Thyroid gland (tissue), 7 donors: Measurements from ENCODE around the genes POLR1H, PPP1R11, TRIM40 and TRIM39.

DNA sequence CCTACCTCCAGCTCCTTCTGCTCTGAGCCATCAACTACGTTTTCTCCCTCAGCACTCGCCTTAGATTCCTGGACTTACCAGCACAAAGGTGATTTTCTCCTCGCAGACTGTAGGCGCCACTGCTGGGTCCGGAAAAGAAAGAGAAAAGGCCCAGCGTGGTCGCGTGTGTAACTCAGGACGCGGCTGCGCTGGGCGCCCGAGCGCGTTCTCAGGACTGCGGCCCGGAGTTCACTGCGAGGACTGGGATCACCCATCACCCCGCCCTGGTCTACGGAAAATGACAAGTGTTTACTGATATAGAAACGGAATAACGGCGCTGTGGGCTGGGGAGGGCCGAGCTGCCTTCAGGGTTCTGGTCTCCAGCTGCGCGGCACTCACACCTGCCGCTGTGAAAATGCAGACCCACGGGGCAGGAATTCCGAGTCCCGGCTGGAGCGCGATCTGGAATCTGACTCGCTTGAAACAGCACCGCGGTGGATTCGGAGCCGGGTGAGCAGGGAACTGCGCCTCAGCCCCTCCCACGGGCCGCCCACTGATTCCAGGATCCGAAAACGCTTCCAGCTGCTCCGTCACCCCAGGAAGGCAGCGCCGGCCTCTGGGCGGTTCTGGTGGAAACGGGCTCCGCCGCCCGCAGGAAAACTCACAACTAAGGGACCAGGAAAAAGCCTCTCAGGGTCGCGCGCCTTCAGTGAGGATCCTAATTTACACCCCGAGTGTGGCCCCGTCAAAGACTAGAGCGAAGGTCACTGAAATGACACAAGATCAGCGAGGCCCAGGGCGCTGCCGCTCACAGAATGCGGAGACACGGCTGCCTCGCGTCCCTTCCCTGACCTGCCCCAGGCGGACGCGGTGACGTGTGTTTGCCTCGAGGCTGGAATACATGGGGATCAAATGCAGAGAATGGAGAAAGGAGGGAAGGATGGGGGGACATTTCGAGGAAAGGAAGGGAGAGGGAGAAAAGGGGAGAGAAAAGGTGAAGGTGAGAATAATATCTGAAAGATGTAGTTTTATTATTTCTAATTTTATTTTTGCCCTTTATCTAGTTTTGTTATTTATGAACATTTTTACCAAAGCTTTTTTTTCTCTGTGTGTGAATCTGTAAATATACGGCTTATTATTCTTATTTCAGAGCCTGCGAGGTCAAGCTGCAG, 34.6 kb downstream of the HLA-A start:
- PRO-cap, 2 experiments, result peak in 2 of 2 experiments; most common plus-strand start position 170 of the sequence (in 2); most common minus-strand start position 216 of the sequence (in 2)
- RAMPAGE, long total RNA, 5 experiments, result start-site peak on the plus strand in 1 of 5 experiments, centred at position 161 of the sequence, 5 reads per replicate; start-site peak on the minus strand in 2 of 5 experiments, centred at positions 454 to 501 of the sequence, 19 to 34 reads per replicate

- PRO-cap, 2 experiments, result peak in 1 of 2 experiments; most common plus-strand start chr6:29980754 (in 1)
- RAMPAGE, long total RNA, 5 experiments, result no peak in any of the 5 experiments
These were observed 38.3 kb downstream of the HLA-A start for GRCh38 chr6:29980570-29981032.

- PRO-cap, 2 experiments, result peak in 2 of 2 experiments; most common plus-strand start chr6:30060562 (in 1); most common minus-strand start chr6:30060840 (in 1)
- RAMPAGE, long total RNA, 5 experiments, result start-site peak on the plus strand in 4 of 5 experiments, at chr6:30061243-30061363 at its widest, 20 to 150 reads per replicate; start-site peak on the minus strand in 4 of 5 experiments, at chr6:30061151-30061173 at its widest, 153 to 233 reads per replicate
These were observed at the start of gene POLR1H for GRCh38 chr6:30060438-30061408. POLR1H (plus strand) TSS chr6:30061265.

DNA sequence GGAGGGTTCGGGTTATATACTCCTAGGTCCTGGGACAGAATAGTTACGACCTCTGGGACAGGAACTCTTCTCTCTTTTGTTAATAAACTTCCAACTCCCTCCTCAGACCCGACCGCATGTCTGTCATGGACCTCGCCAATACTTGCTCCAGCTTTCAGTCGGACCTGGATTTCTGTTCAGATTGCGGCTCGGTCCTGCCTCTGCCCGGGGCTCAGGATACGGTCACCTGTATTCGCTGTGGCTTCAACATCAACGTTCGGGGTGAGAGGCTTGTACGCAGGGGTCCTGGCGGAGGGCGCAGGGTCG, 297 bp downstream of the POLR1H start:
- PRO-cap, 2 experiments, result no peak in any of the 2 experiments
- RAMPAGE, long total RNA, 5 experiments, result no peak in any of the 5 experiments

DNA sequence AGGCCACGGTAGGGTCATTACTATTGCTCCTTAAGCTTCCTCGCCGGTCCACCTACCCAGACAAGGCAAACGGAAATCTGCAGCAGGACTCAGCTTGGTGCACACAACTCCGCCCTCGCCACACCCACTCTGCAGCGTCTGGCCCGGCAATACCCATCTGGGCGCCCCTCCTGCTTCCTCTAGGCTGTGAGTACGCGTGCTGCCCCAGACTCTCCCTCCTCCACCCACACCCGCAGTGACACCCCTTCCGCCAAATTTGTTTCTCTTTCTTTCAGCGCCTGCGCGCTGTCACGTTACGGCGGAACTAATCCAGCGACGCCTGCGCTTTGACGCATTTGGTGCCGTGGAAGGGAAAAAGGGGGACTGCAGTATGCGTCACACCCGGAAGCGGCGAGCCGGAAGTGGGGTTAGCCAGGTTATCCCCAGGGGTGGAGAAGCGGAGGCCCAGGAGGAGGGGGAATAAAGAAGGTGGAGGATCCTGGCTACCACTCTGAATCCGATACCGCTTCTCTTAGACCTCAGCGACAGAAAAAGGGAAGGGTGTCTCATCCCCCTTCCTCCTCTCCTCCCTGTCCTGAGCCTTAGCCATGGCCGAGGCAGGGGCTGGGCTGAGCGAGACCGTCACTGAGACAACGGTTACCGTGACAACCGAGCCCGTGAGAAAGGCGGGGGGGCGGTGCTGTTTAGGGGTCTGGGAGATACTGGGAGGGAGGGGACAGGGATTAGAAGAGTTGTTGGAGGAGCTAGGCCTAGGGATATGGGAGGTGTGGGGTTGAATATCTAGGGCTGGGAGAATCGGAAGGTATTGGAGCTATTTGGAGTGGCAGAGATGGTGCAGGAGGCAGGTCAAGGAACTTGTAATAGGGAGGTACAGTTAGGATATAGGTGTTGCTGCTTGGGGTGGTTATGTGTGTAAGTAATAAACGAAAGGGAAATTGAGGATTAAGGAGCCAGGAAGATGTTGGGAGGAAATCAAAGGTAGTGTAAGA, at the start of gene PPP1R11:
PPP1R11 (plus strand) TSS at position 375 of the 989 bp plus-strand sequence.
- PRO-cap, 2 experiments, result peak in 2 of 2 experiments; most common plus-strand start position 335 of the sequence (in 1); most common minus-strand start position 62 of the sequence (in 2)
- RAMPAGE, long total RNA, 5 experiments, result start-site peak on the plus strand in 4 of 5 experiments, centred at positions 413 to 425 of the sequence, 121 to 369 reads per replicate; start-site peak on the minus strand in 1 of 5 experiments, centred at positions 73 to 196 of the sequence, 5 to 8 reads per replicate

DNA sequence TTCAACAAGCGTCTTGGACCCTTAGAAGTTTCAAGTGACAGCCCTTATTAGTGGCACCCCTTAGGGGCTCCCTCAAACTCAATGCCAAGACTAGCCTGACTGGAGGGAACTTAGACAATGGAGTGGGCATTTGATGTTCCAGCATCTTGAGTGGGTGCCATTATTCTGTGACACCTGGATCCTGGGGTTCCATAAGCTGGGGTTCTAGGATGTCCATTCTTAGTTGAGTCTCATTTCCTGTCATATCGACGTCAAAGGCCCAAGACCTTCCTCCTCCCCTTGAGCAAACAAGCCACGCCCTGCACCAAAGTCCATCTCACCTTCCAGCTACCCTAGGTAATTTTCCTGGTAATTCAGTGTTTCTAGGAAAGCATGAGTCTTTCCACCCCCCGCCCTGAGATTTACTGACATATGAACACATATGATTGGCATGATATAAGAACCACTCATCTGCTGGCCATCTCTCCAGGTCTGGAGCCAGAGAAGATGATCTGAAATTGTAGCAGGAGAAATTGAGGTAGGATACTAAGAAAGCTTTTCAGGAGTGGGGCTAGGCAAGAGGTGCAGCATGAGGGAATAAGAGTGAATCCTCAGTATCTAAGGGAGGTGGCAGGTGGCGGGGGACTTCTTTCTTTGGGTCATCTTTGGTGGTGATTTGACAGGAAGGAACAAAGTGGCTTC, at the start of gene TRIM40:
TRIM40 (plus strand) TSS at position 468 of the 681 bp plus-strand sequence.
- PRO-cap, 2 experiments, result no peak in any of the 2 experiments
- RAMPAGE, long total RNA, 5 experiments, result no peak in any of the 5 experiments

DNA sequence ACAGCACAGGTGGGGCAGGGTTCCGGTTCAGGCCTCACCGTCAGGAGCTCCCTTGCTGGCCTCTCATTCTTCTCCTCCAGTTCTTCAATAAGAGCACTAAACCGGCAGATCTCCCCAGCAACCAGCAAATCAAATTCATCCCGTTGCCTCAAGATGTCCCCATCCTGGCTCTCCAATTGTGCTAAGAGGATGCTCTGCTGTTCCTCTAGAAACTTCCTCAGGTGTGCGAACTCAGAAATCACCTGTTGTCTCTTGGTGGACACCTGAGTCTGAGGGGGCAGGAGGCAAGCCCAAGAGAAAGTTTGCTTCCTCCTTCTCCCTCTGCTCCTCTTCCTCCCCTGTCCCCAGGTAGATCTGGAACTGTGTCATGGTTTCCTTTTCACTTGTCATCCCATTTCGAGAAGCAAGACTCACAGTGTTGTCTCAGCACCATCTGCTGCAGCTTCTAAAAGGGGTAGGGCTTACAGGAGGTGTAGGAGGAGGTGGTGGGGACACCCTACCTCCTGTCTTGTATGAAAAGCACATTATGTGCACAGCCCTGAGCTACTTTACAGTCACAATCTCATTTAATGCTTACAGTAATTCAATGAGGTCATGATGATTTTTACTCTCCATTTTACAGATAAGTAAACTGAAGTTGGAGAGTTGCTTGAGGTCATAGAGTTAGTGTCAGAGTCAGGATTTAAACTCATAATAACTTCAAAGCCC, 2.5 kb downstream of the TRIM10 start:
- PRO-cap, 2 experiments, result no peak in any of the 2 experiments
- RAMPAGE, long total RNA, 5 experiments, result no peak in any of the 5 experiments

DNA sequence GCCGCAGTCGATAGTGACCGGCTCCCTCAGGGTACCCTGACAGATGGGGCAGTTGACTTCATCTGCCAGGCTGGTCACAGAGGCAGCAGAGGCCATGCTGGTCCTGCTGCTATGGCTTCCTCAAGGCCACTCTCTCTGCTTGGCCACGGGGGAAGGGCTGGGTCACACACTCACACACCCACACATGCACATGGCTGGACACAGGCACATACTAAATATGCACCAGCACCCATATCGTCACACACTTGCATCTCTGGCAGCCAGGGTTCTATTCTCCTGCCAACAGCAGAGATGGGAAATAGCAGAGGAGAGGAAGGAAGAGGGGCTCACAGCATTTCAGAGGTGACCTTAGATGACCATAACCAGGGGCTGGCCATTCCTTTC, 256 bp downstream of the TRIM10 start:
- PRO-cap, 2 experiments, result no peak in any of the 2 experiments
- RAMPAGE, long total RNA, 5 experiments, result no peak in any of the 5 experiments

DNA sequence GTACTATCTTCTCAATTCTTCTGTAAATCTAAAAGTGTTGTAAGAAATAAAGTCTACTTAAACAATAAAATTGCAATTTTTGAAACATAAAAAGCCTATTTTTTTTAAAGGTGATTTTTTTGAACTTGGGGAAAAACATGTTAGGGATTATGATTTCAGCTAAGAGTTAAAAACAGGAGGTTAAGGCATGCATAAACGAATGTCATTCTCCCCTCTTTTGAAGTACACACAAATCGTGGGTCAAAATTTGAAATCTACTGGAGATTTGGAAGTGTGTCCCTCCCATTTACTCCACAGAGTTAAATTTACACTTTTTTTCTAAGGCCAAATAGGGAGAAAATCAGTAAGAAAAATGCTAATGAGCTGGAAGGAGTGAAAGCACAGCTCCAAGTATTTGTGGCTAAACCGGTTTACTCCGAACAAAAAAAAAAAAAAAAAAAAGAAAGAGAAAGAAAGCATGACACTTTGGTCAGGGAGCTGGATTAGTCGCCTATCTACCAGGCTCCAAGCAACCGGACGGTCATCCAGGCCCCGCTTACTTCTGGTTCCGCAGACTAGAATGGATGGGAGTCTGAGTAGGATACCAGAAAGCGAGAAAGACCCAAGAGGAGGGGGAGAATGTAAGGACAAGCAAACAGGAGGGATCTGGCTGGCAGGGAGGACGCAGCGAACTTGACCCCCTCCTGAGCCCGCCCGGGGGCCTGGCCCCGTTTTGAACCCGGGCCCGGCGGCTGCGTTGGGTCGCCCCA, 537 bp downstream of the TRIM26 start:
- PRO-cap, 2 experiments, result peak in 2 of 2 experiments; most common plus-strand start position 458 of the sequence (in 2); most common minus-strand start position 213 of the sequence (in 1)
- RAMPAGE, long total RNA, 5 experiments, result no peak in any of the 5 experiments

DNA sequence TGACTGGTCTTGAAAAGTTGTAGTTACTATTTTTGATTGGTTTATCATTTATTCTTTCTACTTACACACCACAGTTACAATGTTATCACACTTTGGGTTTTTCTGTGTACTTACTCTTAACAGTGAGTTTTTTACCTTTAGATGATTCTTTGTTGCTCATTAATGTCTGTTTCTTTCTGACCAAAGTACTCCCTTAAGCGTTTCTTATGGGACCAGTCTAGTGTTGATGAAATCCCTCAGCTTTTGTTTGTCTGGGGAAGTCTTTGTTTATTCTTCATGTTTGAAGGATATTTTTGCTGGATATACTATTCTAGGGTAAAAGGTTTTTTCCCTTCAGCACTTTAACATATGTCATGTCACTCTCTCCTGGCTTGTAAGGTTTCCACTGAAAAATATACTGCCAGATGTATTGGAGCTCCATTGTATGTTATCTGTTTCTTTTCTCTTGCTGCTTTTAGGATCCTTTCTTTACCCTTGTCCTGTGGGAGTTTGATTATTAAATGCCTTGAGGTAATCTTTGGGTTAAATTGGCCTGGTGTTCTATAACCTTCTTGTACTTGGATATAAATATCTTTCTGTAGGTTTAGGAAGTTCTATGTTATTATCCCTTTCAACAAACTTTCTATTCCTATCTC, 40.7 kb upstream of the TRIM39 start:
- PRO-cap, 2 experiments, result no peak in any of the 2 experiments
- RAMPAGE, long total RNA, 5 experiments, result no peak in any of the 5 experiments

DNA sequence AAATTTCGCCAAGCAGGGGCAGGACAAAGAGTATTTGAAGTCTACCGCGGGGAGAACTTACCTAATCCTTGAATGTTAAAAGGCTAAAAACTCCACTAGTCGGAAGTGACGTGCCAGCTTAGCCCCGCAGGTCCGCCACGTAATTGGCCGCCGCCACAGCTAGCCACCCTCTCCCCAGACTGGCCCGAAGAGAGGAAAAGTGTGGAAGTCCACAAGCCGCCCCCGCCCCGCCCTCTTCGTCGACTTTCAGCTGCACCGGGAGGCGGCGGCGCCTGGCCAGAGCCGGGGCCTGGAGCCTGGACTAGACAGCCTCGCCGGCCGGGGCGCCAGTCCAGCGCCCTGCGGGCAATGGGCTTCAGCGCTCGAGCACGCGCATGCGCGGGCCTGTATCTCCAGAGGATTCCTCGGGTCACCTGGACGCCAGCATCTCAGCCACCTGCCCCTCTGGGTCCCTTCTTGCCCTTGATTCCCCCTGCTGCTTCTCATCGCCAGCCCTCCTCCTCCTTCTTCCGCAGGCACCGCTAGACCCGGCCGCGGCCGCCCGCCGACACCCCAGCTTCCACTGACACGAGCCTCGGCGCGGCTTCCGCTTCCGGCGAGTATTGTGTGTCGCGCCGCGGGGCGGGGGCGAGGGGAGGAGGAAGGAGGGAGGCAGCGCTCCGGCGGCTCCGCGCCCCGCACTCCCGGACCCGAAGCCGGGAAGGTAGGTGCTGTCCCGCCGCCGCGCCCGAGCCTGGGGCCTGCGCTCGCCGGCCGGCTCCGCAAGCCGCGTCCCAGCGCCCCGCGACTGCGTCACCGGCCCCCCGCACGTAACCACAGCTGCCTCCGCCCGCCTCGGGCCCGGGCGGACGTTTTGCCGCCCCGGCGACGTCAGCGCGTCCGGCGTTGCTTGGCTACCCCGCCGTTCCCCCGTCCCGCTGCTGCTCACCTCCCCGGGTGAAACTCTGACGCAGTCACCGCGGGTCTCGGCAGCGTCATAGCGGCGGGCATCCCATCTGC, at the start of gene TRIM39:
TRIM39 (plus strand) TSS at position 635 of the 999 bp plus-strand sequence.
- PRO-cap, 2 experiments, result peak in 2 of 2 experiments; most common plus-strand start position 395 of the sequence (in 2); most common minus-strand start position 181 of the sequence (in 2)
- RAMPAGE, long total RNA, 5 experiments, result start-site peak on the plus strand in 3 of 5 experiments, centred at positions 195 to 625 of the sequence, 52 to 241 reads per replicate

DNA sequence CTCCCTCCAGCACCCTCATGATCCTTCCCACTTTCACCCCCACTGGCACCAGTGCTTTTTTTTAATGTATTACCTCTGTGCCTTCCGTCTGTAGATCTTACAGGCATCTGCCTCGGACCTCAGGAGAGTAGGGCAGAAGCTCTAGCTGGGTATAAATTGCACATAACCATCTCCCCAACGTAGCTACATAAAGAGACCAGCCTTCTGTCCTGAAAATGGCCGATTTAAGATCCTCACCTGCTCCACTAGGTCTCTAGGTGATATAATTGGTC, 330 bp upstream of the RPP21 start:
- PRO-cap, 2 experiments, result no peak in any of the 2 experiments
- RAMPAGE, long total RNA, 5 experiments, result no peak in any of the 5 experiments

DNA sequence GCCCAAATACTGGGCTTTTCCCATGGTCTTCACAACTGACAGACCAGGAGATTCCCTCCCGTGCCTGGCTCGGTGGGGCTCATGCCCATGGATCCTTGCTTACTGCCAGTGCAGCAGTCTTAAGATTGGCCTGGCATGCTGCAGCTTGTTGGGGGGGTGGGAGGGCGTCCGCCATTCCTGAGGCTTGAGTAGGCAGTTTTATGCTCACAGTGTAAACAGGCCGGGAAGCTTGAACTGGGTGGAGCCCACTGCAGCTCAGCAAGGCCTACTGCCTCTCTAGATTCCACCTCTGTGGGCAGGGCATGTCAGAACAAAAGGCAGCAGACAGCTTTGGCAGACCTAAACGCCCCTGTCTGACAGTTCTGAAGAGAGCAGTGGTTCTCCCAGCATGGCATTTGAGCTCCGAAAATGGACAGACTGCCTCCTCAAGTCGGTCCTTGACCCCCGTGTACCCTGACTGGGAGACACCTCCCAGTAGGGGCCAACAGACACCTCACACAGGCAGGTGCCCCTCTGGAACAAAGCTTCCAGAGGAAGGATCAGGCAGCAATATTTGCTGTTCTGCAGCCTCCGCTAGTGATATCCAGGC, 31.9 kb downstream of the HLA-E start:
- PRO-cap, 2 experiments, result no peak in any of the 2 experiments
- RAMPAGE, long total RNA, 5 experiments, result no peak in any of the 5 experiments

DNA sequence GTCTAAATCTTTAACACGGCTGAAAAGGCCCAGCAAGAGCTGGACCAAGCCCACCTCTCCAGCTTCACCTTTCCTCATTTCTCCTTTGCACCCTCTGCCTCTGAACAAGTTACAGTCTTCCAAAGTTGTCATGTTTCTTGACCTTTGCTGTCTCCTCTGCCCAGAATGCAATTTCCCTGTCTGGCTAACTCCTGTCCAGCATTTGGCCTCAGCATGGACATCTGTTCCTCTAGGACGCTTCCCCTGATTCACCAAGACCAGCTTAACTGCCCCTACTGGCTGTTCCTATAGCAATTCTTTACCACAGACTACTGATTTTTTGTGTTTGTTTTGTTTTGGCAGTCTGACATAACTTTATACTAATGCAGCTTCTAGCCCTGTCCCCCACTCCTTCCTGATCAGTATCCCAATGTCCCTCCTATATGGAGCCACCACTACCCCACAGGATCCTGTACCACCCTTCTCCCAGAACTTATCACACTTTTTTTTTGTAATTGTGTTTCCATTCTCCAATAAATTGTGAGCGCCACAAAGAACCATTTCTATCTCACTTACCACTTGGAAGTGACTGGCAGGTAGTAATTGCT, 13.3 kb downstream of the GNL1 start:
- PRO-cap, 2 experiments, result no peak in any of the 2 experiments
- RAMPAGE, long total RNA, 5 experiments, result no peak in any of the 5 experiments

DNA sequence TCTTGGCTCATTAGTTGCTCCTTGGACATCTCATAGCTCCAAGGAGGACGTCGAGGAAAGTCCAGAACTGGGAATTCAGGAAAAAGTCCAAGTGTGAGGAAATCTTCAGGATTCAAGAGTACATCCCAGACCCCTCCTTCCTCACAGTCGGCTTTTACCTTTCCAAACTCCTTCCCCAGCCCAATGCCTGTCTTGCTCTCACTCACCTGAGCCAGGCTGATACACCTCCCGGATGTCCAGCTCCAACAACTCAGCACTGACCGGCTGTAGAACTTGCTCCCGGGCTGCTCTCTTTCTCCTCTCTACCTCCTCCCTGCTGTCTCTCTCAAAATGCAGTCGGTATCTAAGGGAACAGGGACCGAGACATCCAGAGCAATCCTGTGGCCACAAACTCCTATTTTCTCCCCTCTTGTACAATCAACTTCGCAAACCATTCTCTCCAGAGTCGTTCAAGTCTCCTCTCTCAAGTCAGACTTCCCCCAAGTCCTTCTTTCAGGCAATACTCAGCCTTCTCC, 1.4 kb downstream of the GNL1 start:
- PRO-cap, 2 experiments, result no peak in any of the 2 experiments
- RAMPAGE, long total RNA, 5 experiments, result no peak in any of the 5 experiments

GRCh38 chr6:30616188-30617079, 609 bp downstream of the PPP1R10 start:
- PRO-cap, 2 experiments, result peak in 2 of 2 experiments; most common plus-strand start chr6:30616258 (in 1); most common minus-strand start chr6:30616807 (in 1)
- RAMPAGE, long total RNA, 5 experiments, result no peak in any of the 5 experiments

DNA sequence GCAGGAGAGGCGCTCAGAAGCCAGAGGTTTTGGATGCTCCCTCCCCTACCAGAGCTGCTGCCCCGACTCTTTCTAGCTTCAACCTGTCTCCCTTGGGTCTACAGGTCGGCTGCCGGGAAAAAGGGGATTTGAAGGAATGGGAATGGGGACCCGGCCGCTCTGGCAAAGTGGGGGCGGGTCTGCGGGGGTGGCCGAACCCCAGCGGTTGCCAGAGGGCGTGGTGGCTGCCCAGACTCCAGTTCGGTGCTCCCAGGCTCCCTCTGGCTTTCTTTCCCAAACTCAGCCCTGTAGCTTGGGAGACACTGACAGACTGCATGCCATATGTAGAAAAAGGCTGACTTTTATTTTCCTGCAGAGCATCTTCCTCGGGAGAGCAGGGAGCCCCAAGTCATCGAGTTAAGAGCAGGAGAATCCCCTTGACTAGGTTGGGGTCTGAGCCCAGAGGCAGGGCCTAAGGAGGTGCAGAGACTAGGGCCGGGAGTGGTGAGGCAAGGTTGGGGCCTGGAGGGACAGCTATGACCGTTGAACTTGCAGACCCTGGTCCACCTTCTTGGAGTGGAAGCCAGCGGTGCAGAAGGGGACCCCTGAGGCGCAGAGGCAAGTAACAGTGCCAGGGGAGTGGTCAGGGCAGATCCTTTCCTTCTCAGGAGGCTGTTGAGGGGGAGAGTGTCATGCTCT, 1.4 kb upstream of the PPP1R18 start:
- PRO-cap, 2 experiments, result no peak in any of the 2 experiments
- RAMPAGE, long total RNA, 5 experiments, result no peak in any of the 5 experiments

GRCh38 chr6:30704298-30705193, 12.5 kb downstream of the MDC1 start:
- PRO-cap, 2 experiments, result no peak in any of the 2 experiments
- RAMPAGE, long total RNA, 5 experiments, result no peak in any of the 5 experiments

DNA sequence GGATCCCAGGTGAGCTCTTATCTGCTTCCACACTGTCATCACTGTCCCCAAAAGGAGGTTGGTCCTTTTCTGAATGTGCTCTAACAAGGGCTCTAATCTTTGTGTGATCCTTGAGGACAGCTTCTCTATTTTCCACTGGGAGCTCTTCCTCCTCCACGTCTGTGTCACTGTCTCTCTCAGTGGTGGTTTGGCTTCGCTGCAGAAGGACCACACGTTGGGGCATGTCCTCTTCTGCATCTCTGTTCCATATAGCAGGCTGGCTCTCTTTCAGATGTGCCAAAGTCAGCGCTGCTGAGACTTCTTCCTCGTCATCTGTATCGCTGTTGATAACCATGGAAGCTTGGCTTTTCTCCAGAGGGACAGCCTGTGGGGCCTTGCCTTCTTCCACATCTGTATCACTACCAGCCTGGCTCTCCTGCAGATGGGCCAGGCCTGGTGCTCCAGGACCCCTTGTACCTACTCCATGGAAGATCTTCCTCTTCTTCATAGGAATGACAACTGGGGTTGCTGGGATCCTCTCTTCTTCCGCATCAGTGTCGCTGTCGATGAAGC, 4.6 kb downstream of the MDC1 start:
- PRO-cap, 2 experiments, result no peak in any of the 2 experiments
- RAMPAGE, long total RNA, 5 experiments, result no peak in any of the 5 experiments

DNA sequence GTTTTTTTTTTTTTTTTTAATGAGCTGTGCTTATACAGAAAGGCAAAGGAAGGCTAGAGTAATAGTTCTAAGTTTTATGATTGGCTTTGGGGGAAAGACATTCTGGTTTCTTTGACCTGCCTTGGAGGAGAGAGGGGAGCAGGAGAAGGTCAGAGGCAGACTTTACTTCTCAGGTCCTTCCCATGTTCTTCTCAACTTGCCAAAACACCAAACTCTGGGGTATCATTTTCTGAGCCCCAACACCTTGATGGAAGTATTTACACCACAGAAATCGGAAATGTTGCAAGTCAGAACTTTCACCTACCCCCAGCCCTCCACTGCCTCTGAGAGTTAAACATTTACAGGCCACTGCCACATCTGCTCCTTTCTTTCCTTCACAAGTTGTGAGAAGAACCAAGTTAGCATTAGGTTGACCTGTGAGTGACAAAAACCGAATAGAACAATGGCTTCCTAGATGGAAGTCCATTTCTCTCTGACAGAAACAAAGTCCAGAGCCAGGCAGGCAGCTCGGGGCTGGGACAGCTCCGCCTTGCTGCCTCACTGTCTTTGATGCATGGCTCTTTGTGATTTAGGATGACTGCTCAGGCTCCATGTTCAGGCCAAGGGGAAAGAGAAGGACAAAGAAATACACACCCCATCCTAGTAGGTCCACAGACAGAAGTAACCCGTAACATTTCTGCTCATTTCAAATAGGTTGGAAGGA, 19.2 kb upstream of the IER3 start:
- PRO-cap, 2 experiments, result no peak in any of the 2 experiments
- RAMPAGE, long total RNA, 5 experiments, result no peak in any of the 5 experiments